Tibial nerve (tissue), 3 donors: ENCODE measurements around a stretch of chr12.

DNA sequence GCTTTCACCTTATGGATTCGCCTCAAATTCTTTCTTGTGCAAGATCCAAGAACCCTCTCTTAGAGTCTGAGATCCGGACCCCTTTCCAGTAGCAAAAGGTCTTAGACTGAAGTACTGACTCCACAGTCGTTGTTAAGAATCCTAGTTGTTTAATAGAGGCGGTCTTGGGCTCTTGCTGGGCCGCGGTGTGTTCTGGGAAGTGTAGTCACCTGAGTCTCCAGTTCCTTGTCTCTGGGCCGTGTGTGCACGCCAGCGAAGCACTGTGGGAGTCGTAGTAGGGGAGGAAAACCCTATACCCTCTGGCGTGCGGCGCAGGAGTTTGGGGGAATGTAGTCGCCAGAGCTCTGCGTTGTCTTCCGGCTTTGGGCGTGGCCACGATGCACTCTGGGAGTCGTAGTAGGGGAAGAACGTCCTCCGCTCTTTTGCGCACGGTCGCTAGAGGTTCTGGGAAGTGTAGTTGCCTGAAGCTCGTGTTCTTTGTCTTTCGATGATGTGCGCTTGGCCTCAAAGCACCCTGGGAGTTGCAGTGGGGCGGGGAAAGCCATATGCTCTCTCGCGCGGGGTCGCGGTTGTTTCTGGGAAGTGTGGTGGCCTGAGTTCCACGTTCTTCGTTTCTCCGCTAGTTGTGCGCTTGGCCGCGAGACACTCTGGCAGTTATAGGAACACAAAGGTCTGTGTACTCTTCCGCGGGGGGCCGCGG lies 691 bp upstream of the ZNF140 start:
- PRO-cap, result bidirectional peak, plus-strand start at position 572 of the sequence, minus-strand start at position 329 of the sequence; bidirectional peak, plus-strand start outside the sequence, minus-strand start at position 649 of the sequence
- RAMPAGE, long total RNA, 3 experiments, result no peak in any of the 3 experiments

DNA sequence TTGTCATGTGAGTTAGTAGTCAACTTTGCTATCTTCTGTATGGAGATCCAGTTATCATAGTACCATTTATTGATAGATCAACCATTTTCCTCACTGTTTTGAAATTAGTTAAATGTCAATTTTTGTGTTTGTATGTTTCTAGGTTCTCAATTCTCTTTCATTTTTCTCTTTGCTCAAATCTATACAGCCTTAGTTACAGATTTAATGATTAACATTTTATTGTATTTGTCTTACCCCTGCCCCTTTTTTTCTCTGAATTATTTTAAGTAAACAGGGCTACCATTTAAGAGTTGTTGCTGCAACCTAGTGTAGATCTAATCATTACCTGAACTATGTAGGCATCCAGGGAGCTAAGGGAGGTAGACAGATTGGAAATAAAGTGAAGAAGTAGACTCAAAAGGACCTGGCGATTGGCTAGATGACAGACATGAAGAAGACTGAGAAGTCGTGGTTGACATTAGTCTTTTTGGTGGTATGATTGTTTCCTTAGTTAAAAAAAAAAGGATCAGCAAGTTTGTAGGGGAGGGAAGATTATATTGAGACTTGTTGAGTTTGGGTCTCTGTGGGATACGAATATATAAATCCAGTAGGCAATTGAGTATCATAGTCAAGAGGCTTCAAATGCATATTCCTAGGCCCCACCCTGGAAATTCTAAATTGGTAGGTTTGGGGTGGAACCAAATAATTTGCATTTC lies 6.2 kb downstream of the ZNF140 start:
- PRO-cap, result no peak
- RAMPAGE, long total RNA, 3 experiments, result start-site peak on the plus strand in 2 of 3 experiments, centred at positions 73 to 392 of the sequence, 5 reads per replicate